ENCODE results near the gene HTRA1.

- PRO-cap, 2 experiments = no peak in any of the 2 experiments
Observed at GRCh38 chr10:122044229-122044675, 55.3 kb downstream of the TACC2 start.

GRCh38 chr10:122054303-122054938 lies 65.5 kb downstream of the TACC2 start:
- PRO-cap, 2 experiments = no peak in any of the 2 experiments

- PRO-cap, 2 experiments = no peak in any of the 2 experiments
Observed at GRCh38 chr10:122101817-122102421, 113.0 kb downstream of the TACC2 start.

DNA sequence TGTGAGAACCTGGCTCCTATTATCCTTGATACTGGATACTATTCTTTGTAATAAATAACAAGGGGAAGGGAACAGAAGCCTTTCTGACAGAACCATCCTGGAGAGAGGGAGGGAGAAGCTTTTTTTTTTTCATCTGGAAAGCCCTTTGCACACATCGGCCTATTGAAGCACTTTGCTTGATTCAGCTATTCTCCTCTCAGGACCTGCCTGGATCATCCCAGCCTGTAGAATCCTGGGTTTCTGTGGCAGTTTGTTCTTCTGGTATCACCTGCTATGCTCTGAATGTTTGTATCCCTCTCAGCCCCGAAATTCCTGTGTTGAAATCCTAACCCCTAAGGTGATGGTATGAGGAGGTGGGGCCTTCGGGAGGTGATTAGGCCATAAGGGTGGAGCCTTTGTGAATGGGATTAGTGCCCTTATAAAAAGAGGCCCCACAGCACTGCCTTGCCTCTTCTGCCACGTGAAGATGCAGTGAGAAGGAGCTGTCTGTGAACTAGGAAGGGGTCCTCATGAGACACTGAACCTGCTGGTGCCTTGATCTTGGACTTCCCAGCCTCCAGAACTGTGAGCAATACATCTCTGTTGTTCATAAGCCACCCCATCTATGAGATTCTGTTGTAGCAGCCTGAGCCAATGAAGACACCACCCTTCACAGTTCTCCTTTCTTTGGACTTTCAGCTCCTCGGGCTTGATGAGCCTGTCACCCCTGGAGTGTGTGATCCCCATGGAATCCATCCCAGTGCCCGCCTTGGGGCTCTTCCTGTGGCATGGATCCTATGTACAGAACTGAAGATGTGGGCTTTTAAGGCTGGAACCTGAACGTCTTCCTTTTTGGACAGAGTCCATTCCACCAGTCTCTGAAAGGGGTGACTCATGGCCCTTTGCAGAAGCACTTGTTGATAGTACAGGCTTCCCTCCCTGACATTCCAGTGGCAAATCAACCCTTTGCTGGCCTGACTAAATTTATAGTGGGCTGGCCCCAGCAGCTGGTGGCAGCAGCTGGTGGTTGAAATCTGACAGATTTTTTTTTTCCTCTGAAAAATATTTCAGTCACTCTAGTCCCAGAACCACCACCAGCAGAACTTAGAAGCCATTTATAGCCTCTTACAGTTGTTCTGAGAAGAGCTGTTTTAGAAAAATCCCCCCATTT lies 138.0 kb downstream of the TACC2 start:
- PRO-cap, 2 experiments = no peak in any of the 2 experiments

- PRO-cap, 2 experiments = no peak in any of the 2 experiments
Observed at GRCh38 chr10:122132131-122133205, 138.6 kb upstream of the BTBD16 start.

- PRO-cap, 2 experiments = no peak in any of the 2 experiments
Observed at GRCh38 chr10:122248385-122249366, 22.4 kb upstream of the BTBD16 start.

DNA sequence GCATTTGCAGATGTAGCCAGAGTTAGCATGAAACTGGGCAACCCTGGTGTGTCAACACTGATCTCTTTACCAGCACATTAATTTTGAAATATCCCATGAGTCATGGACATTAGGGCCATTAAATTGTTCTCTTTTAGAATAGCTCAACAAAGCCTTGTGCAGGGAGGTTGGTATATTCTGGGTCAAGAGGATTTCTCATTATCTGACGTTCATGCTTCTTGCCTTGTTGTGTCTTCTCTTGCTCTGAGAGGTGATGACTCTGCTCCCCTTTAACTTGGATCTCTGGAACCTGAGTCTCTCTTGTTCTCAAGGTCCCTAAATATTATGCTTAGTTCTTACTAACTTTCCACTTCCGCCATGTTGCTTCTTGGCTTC lies 50.1 kb upstream of the PLEKHA1 start:
- PRO-cap, 2 experiments = no peak in any of the 2 experiments

GRCh38 chr10:122344635-122345230 lies 29.8 kb upstream of the PLEKHA1 start:
- PRO-cap, 2 experiments = no peak in any of the 2 experiments

DNA sequence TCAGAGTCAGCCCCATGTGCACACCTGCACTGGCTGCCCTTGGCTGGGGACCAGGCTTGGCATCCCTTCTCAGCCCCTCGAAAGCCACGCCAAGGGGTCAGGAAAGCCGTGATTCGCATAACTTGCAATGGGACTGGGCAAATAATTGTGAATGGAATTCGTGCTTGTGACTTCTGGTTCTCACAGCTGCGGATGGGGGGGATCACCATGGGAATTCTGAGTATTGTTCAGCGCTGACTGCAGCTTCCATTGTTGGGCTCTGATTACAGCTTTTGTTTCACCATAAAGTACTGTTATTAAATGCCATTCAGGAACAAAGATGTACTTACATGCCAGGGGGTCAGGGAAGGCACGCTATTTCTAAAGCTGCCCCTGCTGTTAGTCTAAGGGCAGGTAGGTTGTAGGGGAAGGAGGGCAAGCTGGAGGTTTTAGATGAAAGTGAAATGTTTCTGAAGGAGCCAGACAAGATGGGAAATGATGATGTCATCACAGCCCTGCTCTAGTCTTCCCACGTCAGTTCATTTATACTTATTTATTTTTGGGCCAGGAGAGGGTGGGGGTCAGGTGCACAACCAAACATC lies 5.8 kb upstream of the PLEKHA1 start:
- PRO-cap, 2 experiments = no peak in any of the 2 experiments

DNA sequence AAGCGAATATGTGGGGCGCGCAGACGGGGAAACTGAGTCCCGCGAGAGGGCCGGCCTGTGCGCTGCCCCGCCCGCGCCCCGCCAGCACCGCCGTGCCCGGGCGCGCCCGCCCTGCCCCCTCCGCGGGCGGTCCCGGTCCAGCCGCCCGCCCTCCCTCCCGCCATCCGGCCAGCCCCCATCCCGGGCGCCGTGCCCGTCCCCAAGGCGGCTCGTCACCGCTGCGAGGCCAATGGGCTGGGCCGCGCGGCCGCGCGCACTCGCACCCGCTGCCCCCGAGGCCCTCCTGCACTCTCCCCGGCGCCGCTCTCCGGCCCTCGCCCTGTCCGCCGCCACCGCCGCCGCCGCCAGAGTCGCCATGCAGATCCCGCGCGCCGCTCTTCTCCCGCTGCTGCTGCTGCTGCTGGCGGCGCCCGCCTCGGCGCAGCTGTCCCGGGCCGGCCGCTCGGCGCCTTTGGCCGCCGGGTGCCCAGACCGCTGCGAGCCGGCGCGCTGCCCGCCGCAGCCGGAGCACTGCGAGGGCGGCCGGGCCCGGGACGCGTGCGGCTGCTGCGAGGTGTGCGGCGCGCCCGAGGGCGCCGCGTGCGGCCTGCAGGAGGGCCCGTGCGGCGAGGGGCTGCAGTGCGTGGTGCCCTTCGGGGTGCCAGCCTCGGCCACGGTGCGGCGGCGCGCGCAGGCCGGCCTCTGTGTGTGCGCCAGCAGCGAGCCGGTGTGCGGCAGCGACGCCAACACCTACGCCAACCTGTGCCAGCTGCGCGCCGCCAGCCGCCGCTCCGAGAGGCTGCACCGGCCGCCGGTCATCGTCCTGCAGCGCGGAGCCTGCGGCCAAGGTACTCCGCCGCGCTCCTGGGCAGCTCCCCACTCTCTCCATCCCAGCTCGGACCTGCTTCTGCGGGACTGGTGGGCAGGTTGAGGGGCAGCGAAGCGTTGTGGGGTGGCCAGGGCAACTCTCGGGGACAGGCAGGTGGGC lies at the start of gene HTRA1:
Gene HTRA1, plus strand, starts transcription at position 256 of the 967 bp plus-strand sequence.
- PRO-cap, 2 experiments = no peak in any of the 2 experiments

DNA sequence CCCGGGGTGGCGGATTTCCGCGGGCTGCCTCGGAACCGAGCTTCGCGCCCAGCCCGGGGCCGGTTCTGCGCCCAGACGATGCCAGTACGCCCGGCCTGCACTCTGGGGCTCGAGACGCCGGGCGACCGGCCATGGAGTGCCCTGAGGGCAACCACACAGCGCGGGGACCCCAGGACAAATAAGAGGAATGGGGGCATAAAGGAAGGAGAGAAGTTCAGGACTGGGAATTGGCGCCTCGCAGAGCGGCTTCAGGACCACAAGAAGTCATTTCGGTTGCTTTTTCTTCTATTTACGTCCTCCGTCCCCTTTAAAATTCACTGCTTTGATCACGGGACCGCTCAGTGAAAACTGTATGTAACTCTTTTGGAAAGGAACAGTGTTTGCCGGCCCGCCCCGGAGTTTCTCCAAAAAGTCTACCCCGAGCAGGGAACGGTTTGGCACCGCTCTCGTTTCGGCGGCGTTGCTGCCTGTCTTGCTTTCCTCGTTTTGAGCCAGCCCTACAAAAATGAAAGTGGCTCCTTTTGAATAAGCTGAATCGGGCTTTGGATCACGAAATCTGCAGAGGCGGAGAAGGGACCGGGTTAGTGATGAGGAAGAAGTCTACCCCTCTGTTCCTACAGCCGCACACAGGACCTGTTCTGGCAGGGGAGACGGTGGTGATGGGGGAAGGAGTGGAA lies 1.1 kb downstream of the HTRA1 start:
- PRO-cap, 2 experiments = no peak in any of the 2 experiments

- PRO-cap, 2 experiments = no peak in any of the 2 experiments
Observed at GRCh38 chr10:122489299-122489651, 27.9 kb downstream of the HTRA1 start.

- PRO-cap, 2 experiments = no peak in any of the 2 experiments
Observed at GRCh38 chr10:122532824-122533266, 27.7 kb upstream of the DMBT1 start.

DNA sequence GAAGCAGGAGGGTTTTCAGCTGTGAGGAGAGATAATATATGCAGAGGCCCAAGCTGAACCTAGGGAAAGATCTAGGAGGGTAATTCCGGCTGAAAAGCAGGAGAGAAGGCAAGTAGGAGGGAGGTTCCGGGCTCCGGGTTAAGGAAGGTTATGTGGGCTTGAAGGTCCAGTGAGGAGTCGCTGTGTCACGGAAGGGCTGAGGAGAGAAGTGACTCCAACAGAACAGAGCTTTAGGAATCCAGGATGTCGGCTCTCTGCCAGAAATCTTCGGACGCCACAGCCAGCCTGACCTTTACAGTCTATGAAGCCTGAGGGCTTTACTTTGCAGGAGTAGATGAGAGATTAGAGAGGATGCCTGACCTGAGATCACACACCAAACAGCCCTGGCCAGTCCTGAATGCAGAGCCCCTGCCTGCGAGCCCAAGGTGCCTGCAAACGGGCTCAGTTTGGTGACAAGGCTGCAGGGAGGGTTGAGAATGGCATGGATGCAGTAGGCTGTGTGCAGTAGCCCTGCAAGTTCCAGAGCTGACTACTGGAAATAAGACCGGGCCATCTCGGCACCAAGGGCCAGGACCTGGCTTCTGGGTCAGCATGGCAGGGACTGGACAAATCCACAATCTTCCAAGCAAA lies 77.8 kb downstream of the GPR26 start:
- PRO-cap, 2 experiments = no peak in any of the 2 experiments

- PRO-cap, 2 experiments = no peak in any of the 2 experiments
Observed at GRCh38 chr10:123808955-123809326, 82.7 kb downstream of the CPXM2 start.

GRCh38 chr10:124010679-124011128 lies 82.7 kb downstream of the CHST15 start:
- PRO-cap, 2 experiments = no peak in any of the 2 experiments

DNA sequence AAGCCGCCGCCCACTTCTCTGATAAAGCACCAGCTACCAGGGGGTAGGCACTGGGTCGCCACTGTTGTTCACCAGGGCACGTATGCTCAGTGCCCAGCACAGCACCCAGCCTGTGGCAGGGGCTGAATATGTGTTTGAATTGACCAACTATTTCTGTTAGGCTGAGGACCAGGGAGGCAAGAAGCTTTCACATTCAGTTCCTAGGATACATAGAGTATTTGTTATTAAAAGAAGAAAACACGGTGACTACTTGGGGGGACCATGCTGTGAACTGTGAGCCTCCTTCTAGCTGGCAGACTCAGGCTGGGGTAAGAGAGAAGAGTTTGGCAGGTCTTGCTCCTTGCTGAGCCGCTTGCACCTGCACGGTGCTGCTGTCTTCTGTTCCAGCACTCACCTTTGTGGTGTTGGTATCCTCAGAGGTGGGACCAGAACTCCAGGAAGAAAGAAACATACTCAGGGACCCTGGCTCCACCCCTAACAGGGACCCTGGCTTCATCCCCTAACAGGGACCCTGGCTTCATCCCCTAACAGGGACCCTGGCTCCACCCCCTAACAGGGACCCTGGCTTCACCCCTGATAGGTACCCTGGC lies 59.2 kb downstream of the CHST15 start:
- PRO-cap, 2 experiments = no peak in any of the 2 experiments

DNA sequence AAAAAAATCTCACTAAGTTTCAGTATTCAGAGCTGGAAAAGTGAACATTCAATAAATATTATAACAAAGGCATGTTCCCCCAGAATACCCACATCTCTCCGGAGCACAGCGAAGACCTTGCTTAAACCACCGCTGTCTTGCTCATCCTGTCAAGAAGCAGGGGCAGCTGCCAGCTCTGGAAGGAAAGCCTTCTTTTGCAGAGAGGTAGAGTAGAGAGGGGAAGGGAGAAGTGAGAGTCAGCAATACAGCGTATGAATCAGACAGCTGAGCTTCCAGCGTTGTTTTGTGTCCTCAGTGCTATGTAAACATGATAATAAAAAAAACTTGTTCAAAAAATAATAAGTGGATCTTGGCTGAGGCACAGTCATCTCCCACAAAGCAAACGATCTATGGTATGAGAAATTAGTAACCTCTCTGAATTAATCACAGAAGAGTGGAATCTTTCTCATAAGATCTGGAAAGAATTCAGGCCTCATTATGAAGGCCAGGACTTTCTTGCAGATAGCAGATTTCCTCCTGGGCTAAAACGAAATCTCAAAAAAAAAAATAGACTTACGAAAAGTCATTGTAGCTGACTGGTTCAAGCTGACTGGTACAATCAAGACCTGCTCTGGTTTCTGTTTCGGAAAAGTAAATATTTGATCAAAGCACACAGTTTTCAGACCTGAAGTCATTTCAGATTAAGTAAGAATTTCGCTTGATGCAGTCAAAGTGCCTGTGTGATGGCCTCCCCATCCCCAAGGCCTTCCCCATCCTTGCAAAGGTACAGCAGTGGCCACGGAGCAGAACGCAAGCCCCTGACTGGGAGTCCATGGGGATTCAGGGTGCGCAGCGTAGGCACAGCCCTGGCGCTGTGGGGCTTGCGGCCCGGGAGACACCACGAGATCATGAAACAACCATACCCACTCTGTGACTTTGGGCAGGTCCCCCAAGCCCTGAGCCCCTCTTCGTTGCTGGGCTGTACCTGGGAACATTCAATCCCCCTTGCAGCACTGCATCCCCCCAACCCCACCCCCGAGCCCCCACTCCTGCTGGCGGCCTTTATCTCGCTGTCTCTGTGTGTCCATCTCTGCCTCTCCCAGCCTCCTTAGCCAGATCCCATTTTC lies 29.4 kb downstream of the CHST15 start:
- PRO-cap, 2 experiments = no peak in any of the 2 experiments

DNA sequence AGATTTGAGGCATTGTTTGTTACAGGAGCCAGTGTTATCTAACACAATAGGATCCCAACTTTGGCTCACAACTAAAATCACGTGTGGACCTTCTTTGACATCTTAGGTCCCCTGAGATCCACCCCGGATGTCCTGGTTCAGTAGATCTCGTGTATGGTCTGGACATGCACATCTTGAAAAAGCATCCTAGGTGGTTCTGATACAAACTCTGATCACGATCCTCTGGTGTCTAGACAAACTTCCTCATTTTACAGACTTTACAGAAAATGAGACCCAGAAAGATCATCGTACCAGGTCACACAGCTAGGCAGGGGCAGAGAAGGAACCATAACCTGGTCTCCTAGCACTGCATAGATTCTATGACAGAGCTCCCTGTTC lies 30.7 kb upstream of the CHST15 start:
- PRO-cap, 2 experiments = no peak in any of the 2 experiments

DNA sequence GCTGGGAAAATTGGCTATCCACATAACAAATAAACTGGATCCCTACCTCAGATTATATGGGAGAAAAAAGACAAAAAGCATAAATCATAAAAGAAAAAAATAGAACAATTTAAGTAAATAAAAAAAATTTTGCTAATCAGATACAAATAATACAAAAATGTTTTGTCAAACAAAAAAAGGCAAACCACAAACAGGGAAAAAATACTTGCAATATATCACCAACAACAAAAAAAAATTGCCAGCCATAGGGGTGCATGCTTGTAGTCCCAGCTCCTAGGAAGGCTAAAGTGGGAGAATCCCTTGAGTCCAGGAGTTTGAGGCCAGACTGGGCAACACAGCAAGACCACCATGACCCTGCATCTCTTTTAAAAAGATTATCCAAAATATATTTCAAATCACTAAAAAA lies 43.1 kb upstream of the CHST15 start:
- PRO-cap, 2 experiments = peak in 2 of 2 experiments; most common minus-strand start position 236 of the sequence (in 2)